ENCODE measurements around a stretch of chr12.

DNA sequence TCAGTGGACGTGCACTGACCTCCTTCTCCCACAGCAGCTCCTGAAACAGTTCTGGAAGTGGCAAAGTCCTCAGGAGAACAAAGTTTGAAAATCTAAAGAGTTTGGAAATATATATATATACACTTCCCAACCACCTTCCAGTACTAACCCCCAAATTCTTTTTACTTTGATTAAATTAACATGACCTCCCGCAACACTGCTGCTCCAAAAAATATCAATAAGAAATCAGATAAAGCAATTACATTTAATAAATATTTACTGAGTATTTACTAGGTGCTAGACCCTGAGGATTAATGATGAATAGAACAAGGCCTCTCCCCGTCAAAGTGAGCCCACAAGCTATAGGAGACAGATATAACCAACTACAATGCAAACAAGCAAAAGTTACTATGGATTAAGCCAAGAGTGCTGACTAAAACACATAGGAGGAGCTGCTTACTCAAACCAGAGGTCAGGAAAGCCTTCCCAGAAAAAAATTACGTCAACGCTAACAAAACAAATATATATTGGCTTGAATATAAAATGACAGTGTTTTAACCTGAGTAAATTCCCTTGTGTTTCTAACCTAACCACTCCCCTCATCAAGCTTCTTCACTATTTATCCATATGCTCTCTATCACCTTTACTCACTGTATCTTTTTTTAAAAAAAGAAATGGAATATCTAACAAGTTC lies 116.1 kb downstream of the MED13L start:
- PRO-cap = no peak

DNA sequence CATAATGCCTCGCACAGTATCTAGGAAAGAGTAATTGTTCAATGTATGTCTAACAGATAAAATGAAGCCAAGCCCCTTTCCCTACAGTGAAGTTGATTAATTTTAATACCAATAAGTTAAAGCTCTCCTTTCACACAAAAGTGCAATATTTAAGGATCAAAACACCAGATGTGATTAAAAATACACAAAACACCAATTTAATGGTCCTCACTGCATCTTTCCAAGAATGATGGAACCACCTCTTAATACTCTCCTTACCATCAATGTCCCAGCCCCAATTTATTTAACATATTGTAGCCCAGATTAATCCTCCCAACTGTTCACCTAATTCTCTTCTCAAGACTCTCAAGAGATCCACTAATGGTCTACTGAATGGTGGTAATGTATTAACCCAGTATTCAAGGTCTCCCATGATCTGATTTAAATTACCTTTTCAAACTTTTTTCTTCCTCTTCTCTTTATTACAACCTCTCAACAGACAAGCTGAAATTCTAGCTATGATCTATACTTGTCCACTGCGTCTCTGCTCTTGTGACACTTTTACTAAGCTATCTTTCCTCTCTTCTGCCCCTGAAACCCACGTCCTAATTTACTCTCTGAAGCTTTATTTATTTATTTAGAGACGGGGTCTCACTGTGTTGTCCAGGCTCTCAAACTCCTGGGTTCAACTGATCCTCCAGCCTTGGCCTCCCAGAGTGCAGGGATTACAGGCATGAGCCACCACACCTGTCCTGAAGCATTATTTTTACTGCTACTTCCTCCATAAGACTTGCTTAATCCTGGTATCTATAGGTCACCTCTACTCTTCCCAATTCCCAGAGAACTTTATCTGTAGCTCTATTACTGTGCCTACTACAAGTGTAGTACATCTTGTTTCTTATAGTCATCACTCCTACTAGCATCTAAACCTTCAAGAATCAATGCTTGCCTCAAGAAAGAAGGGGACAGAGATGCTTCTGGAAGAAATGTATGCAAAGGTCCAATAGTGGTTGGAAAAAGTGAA lies 61.6 kb downstream of the MED13L start:
- PRO-cap = no peak

GRCh38 chr12:116265591-116266332 lies 11.7 kb downstream of the MED13L start:
- PRO-cap = no peak

- PRO-cap = no peak
Observed at GRCh38 chr12:116319710-116320597, 42.5 kb upstream of the MED13L start.

DNA sequence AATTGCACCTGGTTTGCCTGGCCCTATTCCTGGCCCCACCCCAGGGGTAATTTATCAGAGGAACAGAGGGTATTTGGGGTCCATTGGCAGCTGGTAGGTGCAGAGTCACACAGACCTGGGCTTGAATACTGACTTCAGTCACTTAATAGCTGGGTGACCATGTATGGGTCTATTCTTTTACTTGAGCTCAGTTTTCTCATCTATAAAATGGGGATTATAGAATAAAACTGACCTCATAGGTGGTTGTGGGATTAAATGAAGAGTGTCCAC lies 107.4 kb upstream of the MED13L start:
- PRO-cap = no peak

- PRO-cap = no peak
Observed at GRCh38 chr12:116434684-116435206, 124.4 kb upstream of the MAP1LC3B2 start.

DNA sequence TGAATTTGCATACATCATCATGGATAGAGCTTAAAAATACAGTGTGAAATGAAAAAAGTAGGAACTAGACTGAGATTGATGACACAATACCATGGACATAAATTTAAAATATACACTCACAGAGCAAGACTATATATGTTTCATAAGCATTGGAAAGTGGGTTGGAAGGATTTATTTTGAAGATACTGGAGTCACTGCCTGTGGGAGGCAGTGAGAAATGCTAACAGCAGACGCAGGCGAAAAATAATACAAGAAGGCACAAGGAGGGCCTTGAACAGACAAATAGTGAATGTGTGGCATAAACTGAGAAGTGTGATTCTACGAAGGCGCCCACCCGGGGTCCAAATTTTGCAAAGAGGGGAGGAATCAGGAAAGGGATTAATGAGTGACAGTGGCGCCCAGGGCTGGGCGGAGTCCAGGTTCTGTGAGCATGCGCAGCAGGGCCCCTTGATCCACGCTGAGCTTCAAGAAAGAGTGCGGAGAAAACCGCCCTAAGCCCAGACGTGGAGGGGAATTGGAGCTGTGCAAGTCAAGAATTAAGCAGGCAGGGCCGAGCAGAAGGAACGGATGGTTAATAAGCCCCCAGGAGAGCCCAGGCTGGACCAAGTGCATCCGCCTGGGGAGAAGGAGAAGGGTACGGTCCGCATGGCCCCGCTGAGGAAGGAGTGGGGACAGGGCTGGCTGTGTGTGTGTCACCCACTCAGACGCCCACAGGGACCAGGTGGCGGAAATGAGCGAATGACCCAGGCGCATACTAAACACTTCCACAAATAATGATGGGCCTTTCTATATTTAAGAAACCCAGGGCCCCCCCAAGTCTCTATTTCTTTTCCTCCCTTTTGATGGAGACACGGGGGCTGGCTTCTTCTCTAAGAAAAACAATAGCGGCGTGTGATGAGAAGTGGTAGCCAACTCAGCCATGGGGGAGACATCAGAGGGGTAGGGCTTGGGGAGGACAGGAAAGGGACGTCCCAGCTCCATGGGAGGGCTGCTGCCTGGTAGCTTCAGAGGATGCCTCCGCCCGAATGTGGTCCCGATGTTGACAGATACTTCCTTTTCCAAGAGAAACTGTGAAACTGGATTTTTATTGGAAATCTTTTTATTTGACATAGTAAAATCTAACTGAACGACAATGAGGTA lies 6.6 kb upstream of the MAP1LC3B2 start:
- PRO-cap = no peak

DNA sequence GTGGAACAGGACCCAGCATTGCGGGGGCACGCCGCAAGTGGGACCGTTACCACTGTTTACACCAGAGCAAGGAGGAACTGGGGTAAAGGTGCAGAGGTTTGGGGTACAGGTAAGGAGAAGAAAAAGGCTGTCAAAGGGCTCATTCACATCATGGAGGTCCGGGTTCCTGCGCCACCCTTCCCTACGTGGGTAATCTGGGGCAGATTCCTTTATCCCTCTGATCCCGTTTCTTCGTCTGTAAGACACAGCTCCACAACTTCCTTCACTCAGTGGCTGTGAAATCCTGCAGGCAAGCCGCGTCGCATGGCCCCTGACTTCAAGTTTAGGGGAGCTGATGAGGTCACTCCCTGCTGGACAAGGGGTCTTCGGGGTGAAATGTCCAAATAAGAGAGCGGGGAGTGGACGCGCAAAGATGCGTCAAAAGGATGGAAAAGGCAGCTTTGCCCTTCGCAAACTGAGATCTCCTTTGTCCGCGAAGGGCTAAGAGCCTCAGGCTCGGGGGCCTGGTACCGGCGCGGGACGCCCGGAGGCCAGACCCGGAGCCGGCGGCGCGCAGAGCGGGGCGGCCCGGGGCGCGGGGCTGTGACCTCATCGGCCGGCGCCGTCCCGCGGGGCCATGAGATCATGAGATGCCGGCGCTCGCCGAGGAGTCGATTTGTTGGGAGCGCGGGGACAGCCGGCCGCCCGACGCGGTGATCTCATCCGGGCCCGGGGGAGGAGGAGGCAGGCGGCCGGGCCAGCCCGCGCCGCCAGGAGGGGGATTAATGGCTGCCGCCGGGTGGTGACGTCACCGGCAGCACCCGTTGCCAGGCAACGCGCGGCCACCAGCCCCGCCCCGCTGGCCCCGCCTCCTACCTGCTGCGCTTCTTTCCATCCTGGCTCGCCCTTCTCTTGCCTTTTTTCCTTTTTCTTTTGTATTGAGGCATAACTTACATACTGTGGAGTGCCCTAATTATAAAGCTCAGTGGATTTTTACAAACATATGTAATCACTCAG lies 62.1 kb downstream of the HRK start:
- PRO-cap = bidirectional peak, plus-strand start at position 653 of the sequence, minus-strand start at position 710 of the sequence; bidirectional peak, plus-strand start at position 863 of the sequence, minus-strand start at position 763 of the sequence

- PRO-cap = no peak
Observed at GRCh38 chr12:116850164-116850704, 31.0 kb downstream of the HRK start.

- PRO-cap = no peak
Observed at GRCh38 chr12:116975100-116975870, 64.5 kb downstream of the FBXW8 start.

DNA sequence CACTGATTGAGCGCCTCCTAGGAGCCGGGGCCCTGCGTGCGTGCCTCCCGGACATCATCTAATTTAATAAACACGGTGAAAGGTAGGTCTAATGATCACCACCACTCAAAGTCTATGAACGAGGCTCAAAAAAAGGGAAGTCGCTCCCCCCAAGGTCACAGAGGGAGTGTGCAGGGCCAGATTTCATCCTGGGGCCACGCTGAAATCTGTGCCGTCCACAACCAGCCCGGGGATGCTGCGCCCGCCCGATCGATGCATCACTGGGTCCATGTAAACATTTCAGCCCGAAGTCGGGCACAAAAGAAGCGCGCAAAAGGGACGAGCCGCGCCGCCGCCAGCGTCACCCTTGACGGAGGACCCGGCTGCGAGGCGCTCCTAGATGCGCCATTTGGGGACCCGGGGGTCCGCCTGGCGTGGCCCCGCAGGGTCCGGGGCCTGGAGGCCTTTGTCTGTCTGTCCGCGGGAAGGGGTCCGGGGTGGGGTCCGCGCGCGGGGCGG lies 587 bp downstream of the FBXO21 start:
- PRO-cap = no peak

DNA sequence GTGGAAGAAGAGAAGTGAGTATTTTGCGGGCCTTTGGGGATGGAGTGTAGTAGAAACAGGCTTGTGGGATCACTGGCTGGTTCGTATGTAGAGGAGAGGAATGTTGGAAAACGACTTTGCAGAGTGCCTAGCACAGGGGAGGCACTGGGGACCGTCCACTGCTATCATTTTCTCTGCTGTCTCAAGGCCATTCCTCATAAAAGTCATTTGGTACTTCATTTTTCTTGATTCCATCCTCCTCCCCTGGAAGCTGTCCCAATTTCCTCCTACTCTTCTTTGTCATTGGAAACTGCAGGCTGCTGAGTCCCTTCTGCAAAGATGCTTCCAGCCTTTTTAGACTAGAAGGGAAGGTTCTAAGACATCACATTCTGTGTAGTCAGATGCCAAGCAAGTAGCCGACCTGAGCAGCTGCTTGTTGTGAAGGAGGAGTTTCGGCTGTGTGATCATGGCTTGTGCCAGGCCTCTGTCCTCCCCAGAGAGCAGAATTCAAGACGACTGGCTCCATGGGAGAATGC lies 8.6 kb downstream of the RFC5 start:
- PRO-cap = no peak

DNA sequence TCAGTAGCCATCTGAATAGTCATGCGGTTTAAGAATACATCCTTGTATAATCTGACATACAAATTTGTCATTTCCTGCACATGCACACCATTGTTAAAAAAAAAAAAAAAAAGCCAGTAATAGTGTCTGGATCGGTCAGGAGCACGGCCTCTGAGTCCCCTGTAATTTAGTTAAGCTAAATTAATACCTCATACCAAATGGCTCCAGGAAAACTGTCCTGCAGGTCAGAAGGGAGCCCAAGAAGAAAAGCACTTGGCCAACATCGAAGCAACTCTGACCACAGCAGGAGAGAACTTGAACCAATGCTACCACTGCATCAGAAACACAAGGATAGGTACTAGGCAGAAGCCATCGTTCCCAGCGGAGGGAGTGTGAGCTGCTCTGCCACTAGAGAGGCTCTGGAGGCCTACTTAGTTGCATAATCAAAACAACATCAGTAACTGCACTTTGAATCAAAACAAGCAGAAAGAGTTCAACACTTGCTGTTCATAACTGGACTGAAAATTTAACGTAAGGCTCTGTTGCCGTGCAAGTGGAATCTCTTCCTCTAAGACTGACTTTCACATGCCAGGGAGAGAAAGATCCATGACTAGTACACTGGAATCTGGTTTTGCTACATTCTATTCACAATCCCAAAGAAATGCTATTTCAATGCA lies 17.1 kb downstream of the RFC5 start:
- PRO-cap = no peak

GRCh38 chr12:118059228-118060193 lies 1.5 kb downstream of the WSB2 start:
- PRO-cap = unidirectional peak, plus-strand start at chr12:118059814

DNA sequence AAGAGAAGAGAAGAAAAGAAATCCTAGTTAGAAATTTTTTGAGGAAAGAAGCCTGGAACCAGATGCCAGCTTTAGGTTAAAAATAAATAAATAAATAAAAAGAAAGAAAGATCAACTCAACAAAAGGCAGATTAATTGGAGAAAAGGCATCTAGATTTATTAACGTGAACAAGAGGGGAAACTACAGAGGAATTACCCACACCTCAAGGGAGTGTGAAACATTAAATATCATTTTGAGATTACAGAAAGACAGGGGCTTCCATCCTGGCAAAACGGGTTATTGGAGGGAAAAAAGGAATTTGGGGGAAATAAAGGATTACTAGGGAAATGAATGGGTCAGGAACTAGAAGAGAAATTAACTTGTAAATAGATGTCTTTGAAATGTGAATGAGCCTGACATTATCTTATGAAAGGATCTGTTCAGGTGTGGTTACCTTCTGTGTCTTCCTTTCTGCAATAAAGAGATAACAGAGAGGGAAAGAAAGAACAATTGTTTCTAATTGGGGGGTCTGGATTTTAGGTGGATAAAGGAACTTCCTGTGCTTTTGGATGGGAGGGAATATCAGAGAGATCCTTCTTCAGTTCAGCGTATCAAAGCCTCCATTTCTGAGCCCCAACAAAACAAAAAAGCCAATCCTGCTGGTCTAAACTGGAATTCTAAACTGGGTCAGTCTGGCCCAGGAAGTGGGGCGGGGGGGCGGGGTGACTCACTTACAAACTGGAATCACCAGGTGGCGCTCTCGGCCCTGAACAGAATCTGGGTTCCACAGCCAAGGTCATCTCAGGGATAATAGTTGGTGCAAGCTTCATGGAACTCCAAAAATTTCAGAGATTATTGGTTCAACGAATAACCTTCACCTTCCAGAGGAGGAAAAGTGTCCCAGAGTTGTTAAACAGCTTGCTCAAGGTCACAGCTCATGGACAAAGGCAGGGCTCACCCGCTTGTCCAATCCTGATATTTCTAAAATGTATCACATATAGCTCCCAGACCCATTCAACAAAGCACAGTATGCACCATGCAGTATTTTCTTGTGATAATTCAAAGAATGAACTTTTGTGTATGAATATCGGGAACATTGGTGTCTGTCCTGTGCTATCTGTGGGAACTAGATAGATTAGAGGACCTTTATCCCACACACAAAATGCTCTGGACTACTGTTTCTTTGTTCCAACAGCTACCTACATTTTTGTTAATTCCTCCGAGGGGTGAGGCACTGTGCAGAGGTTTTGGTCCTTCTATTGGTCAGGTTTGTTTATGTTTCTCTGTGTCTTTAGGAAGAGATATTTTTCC lies 15.2 kb upstream of the PEBP1 start:
- PRO-cap = no peak

DNA sequence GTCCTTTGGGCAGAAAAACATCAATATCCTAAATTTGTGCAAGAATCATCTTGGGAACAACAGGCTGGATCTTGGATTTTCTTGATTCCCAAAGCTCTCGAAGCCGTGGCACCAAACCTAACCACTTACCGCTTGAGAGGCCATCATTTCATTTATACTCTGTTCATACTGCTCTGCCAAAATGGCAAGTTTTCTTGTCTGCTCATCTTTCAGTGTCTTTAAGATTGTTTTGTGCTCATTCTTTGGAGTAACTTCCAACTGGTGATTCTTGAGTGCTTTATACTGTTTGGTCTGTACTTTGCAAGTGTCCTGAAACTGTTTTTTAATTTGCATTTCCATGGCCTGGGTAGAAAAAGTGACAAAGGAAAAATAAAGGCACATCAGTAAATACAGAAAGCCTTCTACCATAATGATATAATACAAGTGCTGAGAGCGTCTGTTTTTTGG lies 24.1 kb downstream of the PEBP1 start:
- PRO-cap = no peak

- PRO-cap = no peak
Observed at GRCh38 chr12:118201106-118201517, 65.2 kb downstream of the PEBP1 start.

- PRO-cap = no peak
Observed at GRCh38 chr12:118537343-118538152, 161.2 kb downstream of the SUDS3 start.

DNA sequence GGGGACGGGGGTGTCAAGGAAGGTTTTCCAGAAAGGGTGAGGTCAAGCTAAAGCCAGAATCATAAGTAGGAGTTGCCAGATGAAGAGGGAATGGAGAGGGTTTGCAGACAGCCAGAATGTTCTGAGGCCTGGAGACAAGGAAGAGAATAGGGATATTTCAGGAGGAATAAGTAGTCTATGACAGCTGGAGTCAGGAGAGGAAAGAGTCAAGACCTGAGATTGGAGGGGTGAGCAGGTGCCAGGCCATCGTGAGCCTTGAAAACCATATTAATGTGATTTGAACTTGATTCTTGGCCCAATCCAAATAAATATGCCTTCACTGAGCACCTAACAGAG lies 29.2 kb upstream of the HSPB8 start:
- PRO-cap = unidirectional peak, plus-strand start at position 78 of the sequence

DNA sequence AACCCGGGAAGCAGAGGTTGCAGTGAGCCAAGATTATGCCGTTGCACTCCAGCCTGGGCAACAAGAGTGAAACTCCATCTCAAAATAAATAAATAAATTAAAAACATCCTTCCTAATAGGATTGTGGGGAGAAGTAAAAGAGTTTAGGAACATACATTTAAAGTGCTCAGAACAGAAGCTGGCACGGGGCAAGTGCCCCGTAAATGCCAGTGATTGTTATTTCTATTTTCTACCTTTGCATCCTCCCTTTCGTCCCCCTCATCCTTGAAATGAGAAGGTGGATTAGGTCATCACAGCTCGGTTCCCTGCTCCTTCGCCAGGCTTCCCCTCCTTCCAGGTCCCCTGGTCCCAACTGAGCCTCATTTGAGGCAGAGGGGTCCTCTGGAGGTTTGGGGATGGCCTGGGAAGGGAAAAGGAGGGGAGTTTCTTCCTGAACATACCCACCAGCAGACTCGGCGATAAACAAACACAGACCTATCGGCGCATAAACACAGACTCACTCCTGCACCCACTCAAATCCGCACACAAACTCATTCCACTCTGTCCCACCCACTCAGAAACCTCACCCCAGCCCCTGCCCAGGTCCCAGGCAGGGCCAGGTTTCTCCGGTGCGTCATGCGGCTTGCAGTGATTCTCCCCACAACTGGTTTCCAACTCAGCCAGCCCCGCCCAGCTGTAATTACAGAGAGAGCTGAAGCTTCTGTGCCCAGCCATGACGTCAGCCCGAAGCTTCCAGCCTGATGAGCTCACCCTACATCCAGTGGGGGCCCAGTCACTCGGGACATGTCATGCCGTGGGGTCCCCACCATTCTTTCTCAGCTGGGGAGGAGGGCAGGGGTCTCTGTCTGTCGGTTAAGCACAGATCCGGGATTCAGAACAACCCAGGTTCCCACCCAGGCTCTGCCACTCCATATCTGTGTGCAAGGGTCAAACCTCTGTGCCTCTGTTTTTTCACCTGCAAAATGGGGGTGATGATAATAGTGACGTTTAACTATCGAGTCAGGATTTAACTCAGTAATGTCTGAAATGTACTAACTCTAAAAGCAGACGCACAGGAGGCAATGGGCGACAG lies 2.6 kb upstream of the HSPB8 start:
- PRO-cap = bidirectional peak, plus-strand start at position 771 of the sequence, minus-strand start at position 652 of the sequence